Measurements from ENCODE around the genes RXYLT1 and LLPH.

DNA sequence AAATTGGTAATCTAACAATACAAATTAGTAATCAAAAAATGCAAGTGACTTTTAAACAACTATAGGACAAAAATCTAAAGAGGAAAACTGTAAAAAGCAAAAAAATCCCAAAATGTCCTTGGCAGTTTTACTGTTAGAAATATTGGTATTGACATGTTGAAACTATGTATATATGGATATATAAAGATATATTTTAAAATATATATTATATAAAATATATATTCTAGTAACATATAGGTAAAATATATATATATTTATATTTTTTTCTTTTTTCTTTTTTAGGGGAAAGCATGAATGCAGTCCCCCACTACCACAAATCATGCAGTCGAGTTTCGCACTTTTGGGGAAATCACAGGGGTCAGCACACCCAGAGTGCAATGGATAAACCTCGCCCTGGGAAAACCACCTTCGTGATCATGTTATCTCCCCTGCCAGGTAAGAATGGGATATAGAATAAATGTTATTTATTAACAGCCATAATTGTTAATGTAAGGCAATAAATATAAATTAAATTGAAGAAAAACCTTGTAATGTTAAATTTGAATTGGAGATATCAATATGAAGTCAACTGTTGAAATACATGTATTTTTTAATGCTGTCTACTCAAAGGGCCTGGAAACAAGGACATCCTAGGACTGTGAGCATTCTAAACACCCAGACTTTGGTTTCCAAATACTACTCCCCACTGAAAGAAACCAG, 84.3 kb downstream of the PPM1H start:
- RRBS: no CpG with 5 or more reads among the region's 4 CpGs

- RRBS: 5% methylated on average over 3 of the region's 25 CpGs
Observed at GRCh38 chr12:62933121-62933821, 1.7 kb downstream of the PPM1H start.

GRCh38 chr12:62934223-62934814, 631 bp downstream of the PPM1H start:
- RRBS: 1% methylated on average over 25 of the region's 50 CpGs

DNA sequence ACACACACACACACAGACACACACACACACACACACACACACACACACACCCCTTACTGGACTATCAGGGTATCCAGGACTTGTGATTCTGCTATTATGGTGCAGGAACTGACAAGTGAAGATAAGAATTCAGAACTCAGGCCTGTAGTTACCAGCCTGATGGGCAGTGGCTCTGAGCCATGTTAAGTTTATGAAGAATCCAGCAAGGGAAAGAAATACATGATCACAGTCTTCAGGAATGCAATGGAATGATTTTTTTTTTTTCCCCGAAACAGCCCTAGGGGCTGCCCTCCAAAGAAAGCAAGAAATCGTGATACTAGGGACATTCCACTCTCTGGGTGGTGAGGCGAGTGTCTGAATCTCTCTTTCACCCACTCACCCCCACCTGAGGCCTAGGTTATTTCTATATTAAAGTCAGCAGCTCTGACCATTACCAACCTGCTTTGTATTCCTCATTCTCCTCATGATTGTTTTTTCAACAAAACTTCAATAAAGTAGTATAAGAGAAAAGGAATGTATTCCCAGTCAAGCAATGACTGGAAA, 105.8 kb downstream of the AVPR1A start:
- RRBS: no CpG with 5 or more reads among the region's 3 CpGs

- RRBS: 2% methylated on average over 31 of the region's 88 CpGs
Observed at GRCh38 chr12:63779506-63780632, at the start of gene RXYLT1. RXYLT1 (plus strand) TSS chr12:63779909.

GRCh38 chr12:63821611-63822881, 22.5 kb upstream of the SRGAP1 start:
- RRBS: 23% methylated on average over 12 of the region's 58 CpGs

DNA sequence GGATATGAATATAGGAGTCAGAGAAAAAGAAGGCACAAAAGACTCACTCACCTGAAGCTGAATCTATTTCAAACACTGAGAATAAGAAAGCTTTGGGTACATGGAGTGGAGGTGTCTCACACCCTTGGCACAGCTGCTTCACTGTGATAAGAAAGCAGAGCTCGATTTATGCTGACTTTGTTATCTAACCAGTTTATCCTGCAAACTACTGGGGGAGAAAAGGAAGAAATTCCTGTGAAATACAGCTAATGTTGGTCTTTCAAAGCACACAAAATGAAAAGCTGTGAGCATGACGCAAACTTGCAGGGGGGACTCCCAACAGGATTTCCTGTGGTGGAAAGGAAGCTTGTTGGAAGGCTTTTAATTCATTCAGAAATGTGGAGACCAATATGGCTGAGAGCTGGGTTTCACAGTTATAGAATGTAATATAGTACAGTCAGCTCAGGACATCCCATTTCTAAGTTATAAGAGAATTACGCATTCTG, 53.4 kb downstream of the SRGAP1 start:
- RRBS: no CpG with 5 or more reads among the region's 3 CpGs

DNA sequence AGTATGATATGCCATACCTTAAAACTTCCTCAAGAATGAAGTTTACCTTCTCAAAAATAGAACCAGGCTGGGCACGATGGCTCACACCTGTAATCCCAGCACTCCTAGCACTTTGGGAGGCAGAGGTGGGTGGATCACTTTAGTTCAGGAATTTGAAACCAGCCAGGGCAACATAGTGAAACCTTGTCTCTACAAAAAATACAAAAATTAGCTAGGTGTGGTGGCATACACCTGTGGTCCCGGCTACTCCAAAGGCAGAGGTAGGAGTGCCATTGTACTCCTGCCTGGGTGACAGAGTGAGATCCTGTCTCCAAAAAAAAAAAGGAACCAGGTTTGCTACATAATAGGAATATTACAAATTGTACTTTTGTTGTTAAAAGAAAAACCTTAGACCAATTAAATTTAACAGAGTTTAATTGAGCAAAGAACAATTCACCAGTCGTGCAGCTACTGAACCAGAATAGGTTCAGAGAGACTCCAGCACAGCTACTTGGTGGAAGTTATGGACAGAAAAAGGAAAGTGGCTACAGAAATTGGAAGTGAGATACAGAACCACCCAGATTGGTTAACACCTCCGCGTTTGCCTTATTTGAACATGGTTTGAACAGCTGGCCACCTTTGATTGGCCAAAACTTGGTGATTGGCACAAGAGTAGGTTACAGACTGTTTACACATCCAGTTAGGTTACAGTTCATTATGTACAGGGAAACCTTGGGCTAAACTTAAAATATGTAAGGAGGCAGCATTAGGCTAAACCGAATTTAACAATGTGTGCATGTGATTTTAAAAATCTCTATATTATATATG, 54.7 kb downstream of the SRGAP1 start:
- RRBS: no CpG with 5 or more reads among the region's 6 CpGs

DNA sequence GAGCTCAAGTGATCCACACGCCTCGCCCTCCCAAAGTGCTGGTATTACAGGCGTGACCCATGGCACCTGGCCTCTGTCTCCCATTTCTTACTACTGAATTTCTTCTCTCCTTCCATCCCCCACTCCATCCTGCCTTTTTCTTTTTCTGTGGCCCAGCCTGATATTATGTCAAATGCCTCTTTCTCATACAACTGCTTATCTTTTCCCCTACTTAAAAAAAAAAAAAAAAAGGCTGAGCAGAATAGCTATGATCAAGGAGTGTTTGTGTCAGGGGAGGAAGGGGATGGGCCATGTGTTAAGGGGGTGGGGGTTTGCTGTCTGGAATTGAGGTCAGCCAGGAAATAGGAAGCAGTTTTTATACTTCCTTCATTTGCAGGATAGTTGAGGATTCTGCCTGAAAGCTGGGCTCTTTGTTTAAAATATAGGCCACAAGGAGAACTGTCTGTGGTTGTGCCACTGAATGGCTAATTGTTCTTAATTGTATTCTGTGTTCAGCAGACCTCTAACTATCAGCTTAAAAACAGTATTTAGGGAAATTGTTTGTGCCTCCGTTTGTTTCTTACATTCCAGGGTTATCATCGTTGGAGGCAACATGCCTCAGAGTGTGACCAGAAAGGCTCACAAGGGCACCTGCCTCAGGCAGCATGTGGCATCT, 95.8 kb downstream of the SRGAP1 start:
- RRBS: no CpG with 5 or more reads among the region's 5 CpGs

DNA sequence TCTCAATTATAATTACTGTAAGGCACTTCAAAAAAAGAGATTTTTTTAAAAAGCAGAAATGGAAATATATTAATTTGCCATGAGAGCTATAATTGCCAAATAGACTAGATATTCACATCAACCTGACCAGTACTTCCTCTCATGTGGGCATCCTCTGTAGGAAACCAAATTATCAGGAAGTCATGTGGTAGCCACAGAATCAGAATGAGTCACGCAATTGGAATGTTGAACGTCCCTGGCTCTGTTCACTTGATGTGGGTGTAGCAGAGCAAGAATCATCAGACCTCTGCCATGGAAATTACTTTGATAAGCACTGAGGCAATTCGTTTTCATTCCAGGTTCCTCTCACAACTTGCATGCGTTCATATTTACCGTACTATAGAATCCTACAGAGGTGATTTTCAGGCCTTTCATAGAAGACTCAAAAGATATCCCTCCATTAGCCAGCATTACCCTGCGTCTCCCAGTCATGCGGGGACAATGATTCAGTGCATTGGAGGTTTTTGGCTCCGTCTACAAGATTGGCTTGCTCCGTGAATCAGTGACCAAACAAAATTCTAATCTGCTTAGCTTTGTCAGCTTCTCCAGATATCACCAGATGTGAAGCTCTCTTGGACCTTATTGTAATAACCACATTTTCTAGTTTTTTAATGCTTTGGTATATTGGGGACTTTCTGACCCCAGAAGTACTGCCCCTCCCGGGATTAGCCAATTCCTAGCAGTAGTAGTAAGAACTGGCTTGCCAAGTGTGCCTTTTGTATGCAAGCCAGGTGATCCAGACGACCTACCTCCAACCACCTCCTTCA, 133.5 kb downstream of the KICS2 start:
- RRBS: no CpG with 5 or more reads among the region's 11 CpGs

- RRBS: no CpG with 5 or more reads among the region's 27 CpGs
Observed at GRCh38 chr12:64146702-64147880, 75.0 kb downstream of the KICS2 start.

DNA sequence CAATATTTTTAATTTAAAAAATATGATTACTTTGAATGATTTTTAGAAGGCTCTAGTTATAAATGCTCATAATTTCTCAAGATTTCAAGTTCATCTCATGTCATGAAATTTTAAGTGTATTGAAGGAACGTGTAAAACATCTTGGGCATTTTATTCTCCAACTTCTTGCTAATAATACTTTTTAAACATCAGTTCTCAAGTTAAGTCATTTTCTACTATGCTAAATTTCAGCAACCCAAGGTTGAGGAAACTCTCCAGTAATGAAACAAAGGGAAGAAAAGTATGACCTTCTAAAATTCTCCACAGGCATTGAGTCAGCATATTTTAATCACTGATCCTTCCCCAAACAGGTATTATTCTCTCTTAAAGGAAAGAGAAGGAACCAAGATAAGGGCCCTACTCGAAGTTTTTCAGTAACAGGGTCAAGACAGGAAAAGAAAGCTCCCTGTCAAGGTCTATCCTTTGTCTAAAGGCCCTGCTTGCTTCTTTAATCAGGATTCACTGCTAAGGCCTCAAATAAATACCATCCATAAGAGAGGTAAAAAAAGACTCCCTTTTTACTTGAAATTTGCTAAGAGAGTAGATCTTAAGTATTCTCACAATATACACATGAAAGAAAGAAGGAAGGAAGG, 3.0 kb downstream of the KICS2 start:
- RRBS: no CpG with 5 or more reads among the region's 2 CpGs

DNA sequence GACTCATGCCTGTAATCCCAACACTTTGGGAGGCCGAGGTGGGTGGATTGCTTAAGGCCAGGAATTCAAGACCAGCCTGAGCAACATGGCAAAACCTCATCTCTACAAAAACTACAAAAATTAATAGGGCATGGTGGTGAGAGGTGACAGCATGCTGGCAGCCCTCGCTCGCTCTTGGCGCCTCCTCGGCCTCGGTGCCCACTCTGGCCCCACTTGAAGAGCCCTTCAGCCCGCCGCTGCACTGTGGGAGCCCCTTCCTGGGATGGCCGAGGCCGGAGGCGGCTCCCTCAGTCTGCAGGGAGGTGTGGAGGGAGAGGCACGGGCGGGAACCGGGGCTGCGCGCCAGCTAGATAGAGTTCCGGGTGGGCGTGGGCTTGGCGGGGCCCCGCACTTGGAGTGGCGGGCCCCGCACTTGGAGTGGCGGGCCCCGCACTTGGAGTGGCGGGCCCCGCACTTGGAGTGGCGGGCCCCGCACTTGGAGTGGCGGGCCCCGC, 67.6 kb upstream of the RASSF3 start:
- RRBS: no CpG with 5 or more reads among the region's 30 CpGs

DNA sequence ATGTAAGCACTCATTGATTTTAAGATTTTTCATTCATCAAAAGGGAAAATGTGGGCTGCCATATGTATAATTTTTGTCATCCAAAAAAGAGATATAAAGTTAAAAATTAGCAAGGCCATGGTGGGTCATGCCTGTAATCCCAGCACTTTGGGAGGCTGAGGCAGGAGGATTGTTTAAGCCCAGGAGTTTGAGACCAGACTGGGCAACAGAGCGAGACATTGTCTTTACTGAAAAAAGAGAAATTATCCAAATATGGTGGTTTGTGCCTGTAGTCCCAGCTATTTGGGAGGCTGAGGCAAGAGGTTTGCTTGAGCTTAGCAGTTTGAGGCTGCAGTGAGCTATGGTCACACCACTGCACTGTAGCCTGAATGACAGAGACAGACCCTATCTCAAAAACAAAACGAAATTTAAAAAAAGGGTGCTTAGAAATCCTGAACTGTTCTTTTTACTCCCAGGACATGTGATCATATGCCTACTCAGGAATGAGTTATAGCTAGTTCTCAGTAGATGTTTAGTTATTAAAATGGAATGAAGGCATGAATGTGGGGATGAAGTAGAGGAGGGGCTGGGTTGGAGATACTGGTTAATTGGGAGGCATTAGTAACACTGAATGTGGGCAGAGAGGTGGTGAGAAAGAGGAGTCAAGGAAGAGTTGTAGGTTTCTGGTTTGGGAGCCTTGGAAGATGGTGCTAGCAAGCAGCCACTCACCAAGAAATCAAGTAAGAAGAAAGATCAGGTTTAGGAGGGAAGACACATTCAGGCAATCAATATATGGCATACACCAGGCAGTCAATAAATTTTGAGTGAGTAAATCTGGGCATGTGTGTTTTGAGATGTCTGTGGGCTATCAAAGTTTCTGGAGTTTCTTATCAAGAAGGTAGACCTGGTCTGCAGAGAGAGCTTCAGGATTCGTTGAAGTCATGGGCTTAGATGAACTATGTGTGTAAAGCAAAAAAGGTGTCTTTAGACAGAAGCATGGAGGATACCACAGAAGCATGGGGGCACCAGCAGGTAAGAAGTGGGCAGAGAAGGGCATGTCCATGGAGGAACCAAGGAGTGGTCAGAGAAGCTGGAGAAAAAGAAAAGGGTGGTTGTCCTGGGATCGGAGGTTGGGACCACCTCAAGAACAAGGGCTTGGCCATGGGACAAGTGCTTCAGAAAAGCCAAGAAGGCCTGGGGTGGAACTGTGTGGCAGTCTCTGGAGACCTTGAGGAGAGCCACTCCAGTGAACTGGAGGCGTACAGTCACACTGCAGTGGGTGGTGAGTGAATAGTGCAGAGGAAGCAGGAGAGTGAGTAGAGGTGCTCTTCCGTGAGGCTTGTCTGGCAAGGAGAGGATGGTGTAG, 20.3 kb downstream of the RASSF3 start:
- RRBS: no CpG with 5 or more reads among the region's 6 CpGs

DNA sequence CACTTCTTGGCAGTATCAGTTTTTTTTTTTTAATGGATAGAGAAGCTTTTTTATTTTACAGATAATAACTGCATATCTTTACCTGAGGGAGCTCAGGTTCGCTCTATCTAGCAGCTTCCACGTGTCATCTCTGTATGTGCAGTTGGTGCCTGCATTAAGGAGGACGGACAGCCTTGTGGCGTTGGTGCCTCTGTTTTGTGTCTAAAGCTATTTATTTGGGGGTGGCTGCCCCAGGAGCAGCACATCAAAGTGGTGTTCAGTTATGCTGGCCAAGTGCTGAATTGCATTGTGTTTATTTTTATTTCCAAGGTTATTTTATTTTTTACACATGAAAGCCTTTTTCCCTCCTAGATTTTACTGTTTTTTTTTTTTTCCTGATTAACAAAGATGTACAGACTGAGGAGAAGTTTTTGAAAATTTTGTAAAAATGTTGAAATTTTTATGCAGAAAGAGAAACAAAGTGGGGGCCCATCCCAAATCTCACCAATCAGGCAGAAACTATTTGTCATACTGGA, 59.8 kb downstream of the RASSF3 start:
- RRBS: no CpG with 5 or more reads among the region's 4 CpGs

DNA sequence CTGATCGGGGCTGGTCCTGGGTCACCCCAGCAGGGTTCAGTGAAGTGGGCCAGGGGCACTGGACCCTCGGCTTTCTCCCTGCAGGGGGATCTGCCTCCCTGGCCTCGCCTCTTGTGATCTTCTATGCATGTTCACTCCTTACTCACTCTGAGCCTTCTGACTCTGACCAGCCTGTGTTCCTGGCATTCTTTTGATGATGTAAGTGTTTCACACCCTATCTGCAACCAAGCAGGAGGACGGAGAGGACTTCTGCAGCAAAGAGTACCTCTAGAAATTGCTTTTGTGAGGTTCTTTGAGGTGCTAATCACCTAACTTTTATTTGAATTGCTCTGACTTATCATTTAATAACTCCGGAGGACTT, 61.0 kb downstream of the RASSF3 start:
- RRBS: no CpG with 5 or more reads among the region's 5 CpGs

DNA sequence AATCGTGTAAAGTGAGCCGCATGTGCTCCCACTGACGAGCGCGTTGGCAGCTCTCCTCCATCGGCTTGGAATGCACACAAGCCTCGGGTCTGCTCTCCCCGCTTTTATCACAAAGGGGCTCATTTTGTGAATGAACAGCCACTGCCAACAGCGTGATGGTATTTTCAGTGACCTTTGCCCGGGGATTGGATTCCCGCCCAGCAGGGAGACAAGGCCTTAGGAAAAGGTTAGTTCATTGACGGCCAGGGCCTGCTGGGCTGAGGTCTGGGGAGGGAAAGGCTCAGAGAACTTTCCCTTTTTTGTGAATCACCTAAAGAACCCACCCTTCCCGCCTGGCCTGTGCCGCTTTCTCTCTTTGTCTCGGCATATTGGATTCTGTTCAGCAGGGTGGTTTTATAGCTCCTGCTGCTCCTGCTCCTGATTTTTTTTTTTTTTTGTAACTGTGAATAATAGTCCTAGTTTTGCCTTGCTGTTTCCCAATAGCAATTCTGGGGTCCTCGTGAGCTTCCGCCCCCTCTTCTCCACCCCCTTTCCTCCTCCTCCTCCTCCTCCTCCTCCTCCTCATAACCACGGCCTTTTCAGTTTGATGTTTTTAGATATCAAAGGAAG, 232.3 kb downstream of the MSRB3 start:
- RRBS: no CpG with 5 or more reads among the region's 18 CpGs

DNA sequence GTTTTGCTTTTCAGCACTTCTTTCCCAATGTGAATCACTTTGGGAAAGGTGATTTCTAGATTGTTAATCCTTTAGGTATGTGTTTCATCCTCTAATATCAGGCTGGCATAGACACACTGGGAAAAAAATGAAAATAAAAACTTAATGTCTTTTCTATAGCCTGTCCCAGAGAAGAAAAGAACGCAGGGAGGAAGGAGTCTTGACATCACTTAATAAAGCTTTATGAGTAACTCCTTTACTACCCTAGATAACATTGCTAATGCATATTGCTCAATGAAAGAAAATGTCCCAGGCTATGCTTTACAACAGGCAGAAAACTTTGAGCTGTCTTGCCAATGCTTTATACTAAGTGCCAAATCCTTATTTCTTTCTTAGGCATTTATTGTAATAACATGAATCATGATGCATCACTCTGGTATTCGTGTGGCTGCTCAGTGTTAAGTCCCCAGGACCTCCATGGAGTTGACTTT, 258.2 kb downstream of the MSRB3 start:
- RRBS: no CpG with 5 or more reads among the region's 2 CpGs

DNA sequence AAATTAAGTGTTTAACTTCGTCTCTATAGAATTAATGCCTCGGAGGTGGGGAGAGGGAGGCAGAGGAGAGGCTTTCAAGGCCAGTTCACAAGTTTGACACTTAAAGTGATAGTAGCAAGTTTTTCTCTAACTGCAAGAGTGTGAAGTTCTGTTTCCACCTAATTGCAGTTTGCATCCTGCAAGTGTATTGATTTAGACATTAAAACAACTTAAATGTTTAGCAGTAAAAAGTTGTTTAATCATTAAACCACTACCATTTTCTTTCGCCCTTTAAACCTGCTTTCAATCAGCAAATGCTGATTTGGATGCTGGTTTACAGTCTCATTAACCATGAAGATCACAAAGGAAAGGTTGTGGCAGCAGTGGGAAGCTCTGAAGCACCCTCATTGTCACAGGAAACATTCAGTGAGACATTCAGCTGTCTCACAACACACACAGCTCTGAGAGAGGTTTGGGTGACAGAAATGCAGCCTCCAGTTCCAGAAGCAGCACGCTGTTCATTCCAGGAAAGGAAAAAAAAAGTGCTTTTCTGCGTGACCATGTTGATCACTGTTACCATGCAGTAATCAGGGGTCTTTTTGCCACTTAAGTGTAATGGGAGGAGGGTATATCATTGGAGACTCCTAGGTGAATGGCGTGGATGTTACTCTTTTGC, 102.2 kb downstream of the HMGA2 start:
- RRBS: no CpG with 5 or more reads among the region's 6 CpGs

- RRBS: 2% methylated on average over 20 of the region's 47 CpGs
Observed at GRCh38 chr12:66130448-66131359, at the start of gene LLPH. LLPH (minus strand) TSS chr12:66130750.